SEM (cell line): ENCODE data around the gene GPAM.

- PRO-cap: no peak
Observed at GRCh38 chr10:110504857-110505250, 7.1 kb downstream of the DUSP5 start.

GRCh38 chr10:110509793-110510730 lies 12.4 kb downstream of the DUSP5 start:
- PRO-cap: no peak

DNA sequence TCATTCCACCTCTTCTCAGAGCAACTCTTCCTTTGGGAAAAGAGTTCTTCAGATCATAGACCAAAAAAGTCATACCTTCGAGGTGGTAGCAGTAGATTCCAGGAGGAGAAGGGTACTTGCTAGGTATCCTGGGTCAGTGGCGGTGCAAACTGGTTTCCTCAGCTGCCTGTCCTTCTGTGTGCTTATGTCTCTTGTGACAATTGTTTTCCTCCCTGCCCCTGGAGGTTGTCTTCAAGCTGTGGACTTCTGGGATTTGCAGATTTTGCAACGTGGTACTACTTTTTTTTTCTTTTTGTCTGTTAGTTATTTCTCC lies 13.4 kb downstream of the DUSP5 start:
- PRO-cap: no peak

DNA sequence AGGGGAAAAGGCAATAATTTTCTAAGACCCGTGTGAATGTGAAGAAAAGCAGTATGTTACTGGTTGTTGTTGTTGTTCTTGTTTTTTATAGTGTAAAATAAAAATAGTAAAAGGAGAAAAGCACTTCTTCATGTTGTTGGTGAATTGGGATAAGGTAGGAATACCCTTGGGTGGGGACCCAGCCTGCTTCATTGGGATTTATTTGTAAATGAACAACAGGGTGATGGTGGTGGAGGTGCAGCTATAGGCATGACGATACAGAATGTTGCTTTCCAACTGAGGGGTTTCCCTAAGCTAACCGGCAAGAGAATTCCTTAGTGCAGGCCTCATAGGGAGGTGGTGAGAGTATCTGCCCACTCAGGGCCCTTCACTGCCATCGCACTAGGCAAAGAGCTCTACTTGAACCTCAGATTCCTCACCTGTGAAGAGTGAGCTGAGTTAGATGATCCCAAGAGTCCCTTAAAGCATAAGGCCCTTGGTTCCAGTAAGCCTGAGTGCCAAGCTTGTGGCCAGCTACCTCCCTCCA lies 13.8 kb downstream of the DUSP5 start:
- PRO-cap: no peak

GRCh38 chr10:110578478-110578861 lies 11.0 kb downstream of the SMC3 start:
- PRO-cap: no peak

- PRO-cap: no peak
Observed at GRCh38 chr10:110581849-110582219, 14.3 kb downstream of the SMC3 start.

DNA sequence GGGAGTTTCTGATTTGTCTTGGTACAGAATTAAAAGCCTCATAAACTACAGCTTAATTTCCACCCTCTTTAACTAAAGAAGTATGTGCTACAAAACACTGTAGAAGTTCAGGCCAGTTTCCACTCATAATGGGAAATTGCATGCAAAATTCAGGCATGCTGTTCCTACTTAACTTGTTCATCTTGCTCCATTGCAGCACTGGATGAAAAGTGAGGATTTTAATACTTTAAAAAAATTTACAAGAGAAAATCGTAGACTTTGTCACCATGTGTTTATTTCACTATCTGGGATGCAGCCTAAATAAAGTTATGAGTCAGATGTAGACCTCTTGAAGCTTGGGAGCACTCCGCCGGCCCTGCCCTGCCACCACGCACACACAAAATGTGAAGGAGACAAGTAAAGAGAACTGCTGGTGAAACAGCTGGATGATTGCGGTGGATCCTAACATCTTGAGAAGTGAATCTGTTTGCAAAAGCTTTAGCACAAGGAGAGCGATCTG lies 40.4 kb downstream of the RBM20 start:
- PRO-cap: no peak

- PRO-cap: no peak
Observed at GRCh38 chr10:110725817-110726314, 81.7 kb downstream of the RBM20 start.

GRCh38 chr10:110818653-110819396 lies 52.9 kb upstream of the PDCD4 start:
- PRO-cap: no peak

DNA sequence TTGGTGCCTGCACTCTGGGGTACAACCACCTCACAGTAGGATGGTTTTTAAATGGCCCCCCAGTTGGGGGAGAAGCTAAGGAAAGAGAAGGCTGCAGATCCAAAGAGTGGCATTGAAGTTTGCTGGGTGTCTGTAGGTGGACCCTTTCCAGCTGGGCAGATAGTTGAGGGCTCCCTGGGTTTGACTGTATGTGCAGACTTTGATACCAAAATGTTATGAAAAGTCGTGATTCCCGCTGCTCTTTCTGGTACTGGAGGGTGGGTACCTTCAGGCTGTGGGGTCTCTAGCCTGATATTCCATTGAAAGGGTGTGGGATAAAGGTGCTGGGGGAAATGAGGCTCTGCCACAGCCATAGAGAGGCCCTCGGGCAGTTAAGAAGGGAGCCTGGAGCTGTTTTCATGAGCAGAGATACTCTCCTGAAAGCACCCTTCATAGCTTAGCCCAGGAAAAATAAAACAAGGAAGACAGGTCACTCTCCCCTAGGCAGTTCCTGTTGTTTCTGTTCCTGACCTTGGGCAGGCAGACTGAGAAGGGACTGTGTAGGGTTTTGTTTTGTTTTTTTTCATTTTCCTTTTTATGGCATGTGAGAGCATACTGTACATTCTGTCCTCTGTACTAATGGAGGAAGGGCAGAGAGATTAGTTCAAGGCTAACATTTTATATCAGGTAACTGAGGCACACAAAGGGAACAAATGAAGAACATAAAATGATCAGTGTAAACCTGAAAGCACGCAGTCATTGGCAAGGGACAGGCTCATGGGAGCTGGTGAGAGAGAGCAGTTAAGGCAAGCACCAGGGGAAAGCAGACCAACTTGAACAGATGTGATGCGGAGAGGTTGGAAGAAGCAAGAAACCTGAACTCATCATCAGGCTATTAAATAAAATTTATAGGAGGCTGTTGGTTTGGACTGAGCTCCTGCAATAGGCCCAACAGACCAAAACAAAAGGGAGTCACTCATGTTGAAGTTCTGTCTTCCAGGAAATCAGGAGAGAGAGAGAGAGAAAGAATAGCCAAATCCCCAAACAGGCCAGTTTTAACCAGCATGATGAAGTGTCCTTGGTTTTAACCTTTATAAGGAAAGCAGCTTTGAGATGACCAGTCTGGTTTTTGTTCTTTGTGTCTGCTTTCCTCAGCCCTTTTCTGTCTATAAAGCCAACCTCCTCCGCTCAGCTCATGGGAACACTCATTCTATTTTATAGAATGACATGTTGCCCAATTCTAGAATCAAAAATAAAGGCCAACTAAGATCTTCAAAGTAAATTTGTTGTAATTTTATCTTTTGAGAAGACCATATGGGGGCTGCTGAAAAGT lies 34.3 kb upstream of the PDCD4 start:
- PRO-cap: no peak

DNA sequence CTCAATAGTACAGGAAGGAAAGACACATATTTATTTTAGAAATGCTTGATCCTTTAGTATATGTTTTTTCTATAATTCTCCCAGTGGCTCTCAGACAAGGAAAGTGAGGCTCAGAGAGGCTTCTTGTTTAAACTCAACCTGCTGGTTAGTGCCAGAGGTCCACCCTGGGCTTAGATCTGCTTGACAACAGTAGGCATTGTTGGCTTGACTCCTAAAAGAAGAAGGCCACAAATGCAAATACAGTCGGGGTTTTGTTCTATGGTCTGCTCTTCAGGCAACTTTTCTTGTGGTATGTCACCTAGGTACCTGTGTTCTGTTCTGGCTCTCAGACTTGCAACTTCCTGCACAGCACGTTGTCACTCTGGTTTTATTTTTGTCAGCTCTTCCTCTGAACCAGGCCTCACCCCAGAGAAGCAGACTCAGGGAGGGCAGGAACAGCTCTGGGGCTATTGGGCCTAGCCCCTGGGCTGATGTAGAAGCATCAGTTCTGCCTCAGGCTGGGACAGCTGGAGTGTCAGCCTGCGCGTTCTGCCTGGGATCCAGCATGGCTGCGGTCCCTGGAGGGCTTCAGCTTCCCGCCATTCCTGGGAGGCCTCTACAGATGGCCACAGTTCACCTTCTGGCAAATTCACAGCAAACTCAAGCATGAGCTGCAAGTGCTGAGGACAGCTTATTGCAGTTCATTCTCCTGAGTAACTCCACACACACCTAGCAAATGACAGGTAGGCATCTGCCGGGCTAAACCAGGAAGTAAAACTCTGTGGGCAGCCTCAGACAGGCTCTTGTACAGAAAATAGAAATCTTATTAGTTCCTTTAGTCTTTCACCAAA lies 11.1 kb upstream of the PDCD4 start:
- PRO-cap: no peak

GRCh38 chr10:110868874-110869477 lies 2.8 kb upstream of the PDCD4 start:
- PRO-cap: no peak

- PRO-cap: no peak
Observed at GRCh38 chr10:110870555-110871326, 987 bp upstream of the PDCD4 start.

GRCh38 chr10:110872734-110873065 lies 972 bp downstream of the PDCD4 start:
- PRO-cap: bidirectional peak, plus-strand start at chr10:110872967, minus-strand start at chr10:110872685

DNA sequence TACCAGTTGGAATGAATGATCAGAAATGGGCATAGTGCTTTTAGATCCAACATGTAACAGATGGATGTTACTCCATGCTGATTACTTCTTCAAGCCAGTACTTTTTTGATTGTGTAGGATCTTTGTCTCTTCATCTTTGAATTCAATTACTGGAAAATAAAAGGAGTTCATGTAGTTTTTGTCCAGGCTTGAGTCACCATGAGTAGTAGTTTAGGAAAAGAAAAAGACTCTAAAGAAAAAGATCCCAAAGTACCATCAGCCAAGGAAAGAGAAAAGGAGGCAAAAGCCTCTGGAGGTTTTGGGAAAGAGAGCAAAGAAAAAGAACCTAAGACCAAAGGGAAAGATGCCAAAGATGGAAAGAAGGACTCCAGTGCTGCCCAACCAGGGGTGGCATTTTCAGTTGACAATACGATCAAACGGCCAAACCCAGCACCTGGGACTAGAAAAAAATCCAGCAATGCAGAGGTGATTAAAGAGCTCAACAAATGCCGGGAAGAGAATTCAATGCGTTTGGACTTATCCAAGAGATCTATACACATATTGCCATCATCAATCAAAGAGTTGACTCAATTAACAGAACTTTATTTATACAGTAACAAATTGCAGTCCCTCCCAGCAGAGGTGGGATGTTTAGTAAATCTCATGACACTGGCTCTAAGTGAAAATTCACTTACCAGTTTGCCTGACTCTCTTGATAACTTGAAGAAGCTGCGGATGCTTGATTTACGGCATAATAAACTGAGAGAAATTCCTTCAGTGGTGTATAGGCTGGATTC lies 44.9 kb downstream of the SHOC2 start:
- PRO-cap: no peak

DNA sequence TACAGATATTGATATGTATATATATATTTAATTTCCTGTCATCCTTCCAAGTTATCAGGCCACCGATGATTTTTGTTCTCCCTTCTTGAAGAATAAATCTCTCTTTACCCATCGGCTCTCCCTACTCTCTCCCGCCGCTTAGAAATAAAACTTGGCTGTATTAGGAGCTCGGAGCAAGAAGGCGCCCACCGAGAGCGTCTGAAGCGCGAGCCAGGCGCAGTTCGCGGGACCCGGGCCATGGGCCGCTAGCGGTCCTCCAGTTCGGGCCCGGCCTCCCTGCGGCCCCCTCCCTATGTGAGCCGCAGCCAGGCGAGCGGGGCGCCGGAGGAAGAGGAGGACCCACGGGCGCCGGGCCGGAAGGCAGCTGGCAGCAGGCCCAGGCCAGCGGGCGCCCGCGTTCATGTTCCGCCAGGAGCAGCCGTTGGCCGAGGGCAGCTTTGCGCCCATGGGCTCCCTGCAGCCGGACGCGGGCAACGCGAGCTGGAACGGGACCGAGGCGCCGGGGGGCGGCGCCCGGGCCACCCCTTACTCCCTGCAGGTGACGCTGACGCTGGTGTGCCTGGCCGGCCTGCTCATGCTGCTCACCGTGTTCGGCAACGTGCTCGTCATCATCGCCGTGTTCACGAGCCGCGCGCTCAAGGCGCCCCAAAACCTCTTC lies 897 bp downstream of the ADRA2A start:
- PRO-cap: no peak

DNA sequence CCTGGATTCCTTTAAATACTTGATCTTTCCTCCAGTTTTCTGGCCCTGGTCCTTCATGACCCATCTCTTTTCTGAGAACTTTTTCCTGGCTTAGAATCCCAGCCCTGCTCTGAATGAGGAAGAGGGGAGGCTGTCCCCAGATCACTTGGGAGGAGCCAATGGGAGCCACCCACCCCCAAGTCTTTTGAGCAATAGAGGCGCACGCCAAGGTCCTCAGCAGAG lies 126.7 kb downstream of the ADRA2A start:
- PRO-cap: no peak

DNA sequence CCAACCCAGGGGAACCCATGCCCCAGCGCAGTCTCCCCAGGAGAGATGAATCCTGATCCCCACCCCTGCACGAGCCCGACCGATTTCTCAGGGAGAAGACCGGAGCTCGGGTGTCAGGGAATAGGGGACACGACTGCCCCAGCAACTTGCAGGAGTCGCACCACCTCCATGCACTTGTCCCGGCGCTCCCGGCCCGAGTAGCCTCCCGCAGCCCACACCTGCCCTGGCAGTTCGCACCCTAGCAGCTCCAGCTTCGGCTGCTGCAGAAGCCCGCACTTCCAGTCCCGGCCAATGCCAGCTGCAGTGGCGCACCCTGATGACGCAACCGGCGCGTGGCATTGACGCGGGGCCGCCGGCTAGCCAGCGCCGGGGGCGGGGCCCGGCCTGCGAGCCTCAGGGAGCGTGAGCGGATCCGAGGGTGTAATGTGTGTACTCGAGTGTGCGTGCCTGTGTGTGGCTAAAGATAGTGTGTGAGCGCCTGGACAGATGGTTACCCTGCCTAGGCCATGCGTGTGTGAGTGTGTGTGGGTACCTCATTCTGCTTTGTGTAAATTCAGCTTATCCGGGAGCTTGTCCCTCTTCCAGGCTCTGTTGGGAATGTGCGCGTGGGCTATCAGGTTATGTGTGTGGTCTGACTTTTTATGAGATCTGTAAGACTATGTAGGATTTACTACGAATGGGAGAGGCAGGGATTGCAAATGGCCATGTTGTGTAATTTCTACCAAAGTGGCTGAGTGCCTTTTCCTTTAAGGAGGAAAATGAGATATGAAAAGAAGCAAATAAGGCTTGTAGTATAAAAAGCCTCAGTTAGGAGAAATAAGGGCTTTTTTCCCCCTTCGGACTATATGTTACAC lies at the start of gene GPAM:
Gene GPAM (minus strand): TSS at position 310 of the 854 bp plus-strand sequence.
- PRO-cap: bidirectional peak, plus-strand start at position 396 of the sequence, minus-strand start at position 293 of the sequence

GRCh38 chr10:112214446-112215069 lies 31.0 kb upstream of the GPAM start:
- PRO-cap: no peak

GRCh38 chr10:112225323-112226207 lies 42.0 kb upstream of the GPAM start:
- PRO-cap: no peak